ENCODE measurements around the genes KRTAP5-8 and LAMTOR1.

DNA sequence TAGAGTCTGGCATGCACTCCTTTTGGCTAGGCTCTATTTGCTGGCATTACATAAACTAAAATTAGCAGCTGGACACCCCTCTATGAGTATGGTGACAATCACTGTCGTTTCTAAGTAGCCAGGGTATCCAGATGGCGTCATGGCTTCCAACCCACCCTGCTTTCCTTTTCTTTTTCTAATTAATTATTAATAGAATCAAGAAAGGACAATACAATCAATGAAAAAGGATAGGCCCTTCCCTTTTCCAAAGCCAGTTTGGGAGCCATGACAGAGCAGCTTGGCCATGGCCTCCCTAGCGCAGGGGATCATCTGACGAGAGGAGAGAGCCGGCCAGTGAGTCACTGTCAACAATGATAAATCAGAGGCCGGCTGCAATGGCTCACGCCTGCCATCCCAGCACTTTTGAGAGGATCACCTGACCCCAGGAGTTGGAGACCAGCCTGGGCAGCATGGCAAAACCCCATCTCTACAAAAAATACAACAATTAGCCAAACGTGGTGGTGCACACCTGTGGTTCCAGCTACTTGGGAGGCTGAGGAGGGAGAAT is 27.6 kb upstream of the KRTAP5-7 start:
- RRBS: no CpG with 5 or more reads among the region's 8 CpGs

DNA sequence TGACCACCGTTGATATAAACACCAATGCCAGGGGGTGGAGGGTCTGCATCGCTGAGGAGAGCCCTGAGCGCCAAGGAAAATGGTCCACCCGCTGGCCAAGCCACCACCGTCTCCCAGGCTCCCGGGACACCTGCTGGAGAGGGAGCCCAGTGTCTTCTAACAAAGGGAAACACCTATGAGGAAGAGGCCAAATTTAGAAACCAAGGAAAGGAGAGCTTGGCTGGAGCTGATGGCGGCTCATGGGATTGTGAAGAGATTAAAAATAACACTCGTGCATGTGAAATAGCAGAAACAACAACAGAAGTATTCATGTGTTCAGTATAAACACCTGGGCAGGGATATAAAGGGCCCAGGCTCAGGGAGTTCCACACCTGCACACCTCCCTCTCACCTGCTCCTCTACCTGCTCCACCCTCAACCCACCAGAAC is at the start of gene KRTAP5-8:
Gene KRTAP5-8 (plus strand): TSS at position 399 of the 428 bp plus-strand sequence.
- RRBS: no CpG with 5 or more reads among the region's 8 CpGs

DNA sequence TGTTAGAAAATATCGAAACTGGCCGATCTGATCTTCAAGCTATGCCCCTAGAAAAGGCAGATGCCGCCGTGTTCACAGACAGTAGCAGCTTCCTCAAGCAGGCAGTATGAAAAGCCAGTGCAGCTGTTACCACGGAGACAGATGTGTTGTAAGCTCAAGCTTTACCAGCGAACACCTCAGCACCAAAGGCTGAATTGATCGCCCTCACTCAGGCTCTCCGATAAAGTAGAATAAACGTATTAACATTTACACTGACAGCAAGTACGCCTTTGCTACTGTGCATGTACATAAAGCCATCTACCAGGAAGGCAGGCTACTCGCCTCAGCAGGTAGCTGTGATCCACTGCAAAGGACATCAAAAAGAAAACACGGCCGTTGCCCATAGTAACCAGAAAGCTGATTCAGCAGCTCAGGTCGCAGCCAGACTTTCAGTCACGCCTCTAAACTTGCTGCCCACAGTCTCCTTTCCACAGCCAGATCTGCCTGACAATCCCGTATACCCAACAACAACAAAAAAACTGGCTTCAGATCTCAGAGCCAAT is 122.8 kb upstream of the DEFB108B start:
- RRBS: no CpG with 5 or more reads among the region's 16 CpGs

DNA sequence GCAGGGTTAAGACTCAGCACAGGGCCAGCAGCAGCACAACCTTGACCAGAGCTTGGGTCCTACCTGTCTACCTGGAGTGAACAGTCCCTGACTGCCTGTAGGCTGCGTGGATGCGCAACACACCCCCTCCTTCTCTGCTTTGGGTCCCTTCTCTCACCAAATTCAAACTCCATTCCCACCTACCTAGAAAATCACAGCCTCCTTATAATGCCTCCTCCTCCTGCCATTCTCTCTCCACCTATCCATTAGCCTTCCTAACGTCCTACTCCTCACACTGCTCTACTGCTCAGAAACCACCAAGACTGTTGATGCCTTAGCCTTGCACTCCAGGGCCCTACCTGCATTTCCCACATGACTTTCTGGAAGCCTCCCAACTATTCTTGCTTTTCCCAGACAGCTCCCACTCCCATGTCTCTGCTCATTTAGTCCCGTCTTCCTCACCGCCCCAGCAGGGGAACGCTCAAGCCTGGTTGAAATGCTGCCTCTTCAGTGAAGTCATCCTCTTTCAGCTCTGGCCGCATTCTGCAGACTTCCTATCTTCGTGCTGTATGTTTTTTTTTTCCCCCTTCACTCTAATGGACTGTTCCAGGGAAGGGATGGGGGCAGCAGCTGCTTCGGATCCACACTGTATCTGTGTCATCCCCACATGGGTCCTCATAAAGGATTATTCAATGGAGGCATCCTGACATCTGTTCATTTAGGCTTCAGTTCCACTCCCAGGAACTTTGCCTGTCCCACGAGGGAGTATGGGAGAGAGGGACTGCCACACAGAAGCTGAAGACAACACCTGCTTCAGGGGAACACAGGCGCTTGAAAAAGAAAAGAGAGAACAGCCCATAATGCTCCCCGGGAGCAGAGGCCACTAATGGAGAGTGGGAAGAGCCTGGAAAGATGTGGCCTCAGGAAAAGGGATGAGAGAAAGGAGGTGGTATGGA is 3.4 kb downstream of the IL18BP start:
- RRBS: no CpG with 5 or more reads among the region's 12 CpGs

DNA sequence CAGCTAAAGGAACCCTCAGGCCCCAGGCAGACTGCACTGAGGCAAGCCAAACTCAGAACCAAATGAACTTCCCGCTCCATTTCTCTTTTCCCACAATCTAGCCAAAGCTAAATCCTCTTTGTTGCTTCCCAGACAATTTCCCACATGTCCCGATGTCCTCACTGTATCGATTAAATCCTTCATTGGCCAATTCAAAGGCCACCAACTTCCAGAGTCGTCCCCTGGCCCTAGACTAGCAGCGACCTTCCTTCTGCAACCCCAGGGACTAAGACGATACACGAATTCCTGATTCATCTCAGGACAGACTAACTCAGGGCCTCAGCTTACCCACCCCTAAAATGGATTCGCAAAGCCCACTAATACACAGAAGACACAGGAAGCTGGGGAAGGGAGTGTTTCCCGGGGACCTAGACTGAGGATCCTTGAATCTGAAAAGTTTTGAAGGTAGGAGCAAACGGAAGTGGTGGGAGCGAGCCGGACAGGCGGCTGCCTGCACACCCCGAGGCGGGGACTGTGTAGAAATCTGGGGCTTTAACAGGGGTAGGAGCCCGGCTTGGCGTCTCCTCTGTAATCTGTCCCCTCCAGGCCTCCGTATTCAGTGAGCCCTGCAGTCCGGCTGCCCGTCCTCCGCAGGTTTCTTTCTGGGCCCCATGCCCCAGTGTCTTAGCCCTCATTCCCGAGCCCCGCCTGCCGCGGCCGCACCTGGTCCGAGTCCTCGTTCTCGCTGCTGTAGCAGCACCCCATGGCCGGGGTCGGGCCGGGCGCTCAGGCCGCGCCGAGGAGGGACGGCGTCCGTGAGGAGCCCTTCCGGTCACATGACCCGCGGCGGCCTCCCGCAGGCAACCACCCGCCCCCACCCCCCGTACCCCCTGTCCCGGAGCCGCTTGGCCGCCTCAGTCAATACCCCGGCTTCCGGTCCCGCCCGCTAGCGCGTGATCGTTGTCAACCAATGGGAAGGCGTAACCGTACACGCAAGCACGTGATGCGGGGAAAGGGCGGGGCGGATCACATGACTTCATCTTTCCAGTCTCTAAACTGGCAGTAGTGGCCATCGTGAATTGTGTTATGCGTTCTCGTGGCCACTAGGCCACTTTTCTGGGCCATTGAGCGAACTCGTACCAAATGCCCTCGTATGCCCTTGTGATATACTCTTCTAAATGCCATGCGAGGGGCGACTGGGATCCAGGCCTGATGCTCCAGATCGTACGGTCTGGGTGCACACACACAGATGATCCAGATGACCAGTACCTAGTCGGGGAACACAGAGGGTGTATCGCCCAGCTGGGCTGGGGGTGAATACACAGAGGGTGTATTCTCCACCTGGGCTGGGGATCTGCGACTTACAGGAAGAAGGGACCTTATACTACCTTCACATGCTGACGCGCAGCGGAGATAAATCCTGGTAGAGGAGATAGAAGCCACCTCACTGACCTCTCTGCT is at the start of gene LAMTOR1:
Gene LAMTOR1 (minus strand): TSS at position 817 of the 1,440 bp plus-strand sequence.
- RRBS: under 1% methylated on average over 24 of the region's 79 CpGs

- RRBS: no CpG with 5 or more reads among the region's 2 CpGs
These were observed 964 bp downstream of the ANAPC15 start for GRCh38 chr11:72111561-72111900.

GRCh38 chr11:72618199-72618894 is 55.9 kb downstream of the PDE2A start:
- RRBS: no CpG with 5 or more reads among the region's 12 CpGs

GRCh38 chr11:72635649-72636411 is 38.4 kb downstream of the PDE2A start:
- RRBS: no CpG with 5 or more reads among the region's 14 CpGs

DNA sequence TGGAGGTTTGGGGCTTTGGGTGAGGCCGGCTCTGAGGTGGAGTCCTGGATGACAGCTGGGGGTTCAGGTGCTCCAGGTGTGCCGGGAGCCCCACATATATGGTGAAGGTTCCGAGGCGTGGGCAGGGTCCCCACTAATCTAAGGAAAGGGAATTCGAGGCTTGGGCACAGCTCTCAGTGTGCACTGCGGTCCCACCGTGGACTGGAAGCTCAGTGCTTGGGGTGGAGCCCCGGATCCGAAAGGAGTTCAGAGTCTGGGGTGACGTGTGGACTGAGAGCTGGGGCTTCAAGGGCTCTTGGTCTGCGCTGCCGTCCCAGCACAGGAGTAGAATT is 32.4 kb downstream of the PDE2A start:
- RRBS: 100% methylated on average over 2 of the region's 12 CpGs

DNA sequence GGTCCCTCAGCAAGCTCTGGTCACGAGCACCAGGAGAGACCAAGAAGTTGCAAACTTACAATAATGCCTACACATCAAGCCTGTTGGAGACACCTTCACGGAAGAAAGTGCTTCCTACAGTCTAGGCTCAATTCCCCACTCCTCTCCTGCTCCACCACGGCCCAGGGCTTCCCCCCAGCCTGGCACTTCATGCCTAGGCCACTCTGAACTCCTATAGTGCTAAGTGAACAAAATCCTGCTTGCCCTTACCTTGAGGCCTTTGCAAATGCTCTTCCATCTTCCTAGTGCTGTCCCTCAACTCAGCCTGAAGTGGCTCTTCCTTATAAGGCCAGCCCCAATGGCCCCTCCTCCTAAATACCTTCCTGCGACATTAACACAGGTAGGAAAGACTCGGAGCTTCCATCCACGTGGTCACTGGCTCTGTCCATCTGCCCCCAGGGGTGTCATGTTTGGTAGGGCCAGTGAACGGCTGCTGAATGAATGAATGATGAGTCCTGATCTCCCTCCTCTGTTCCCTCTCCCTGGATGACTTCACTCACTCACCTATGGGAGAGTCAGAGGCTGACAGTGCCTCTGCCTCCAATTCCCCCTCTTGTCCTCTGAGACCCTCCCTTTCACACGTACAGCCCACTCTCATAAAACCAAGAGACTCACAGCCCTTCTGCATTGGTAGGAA is 4.2 kb downstream of the PDE2A start:
- RRBS: no CpG with 5 or more reads among the region's 8 CpGs

GRCh38 chr11:72675956-72677077 is 2.1 kb upstream of the PDE2A start:
- RRBS: 4% methylated on average over 5 of the region's 25 CpGs

- RRBS: no CpG with 5 or more reads among the region's 10 CpGs
These were observed 8.6 kb upstream of the PDE2A start for GRCh38 chr11:72682528-72683533.

- RRBS: no CpG with 5 or more reads among the region's 5 CpGs
These were observed 20.6 kb upstream of the PDE2A start for GRCh38 chr11:72694805-72695156.

GRCh38 chr11:72699327-72700158 is 25.3 kb upstream of the PDE2A start:
- RRBS: 100% methylated on average over 2 of the region's 10 CpGs

GRCh38 chr11:72707504-72707810 is 33.2 kb upstream of the PDE2A start:
- RRBS: no CpG with 5 or more reads among the region's 3 CpGs

GRCh38 chr11:72721519-72722004 is 30.6 kb downstream of the ARAP1 start:
- RRBS: no CpG with 5 or more reads among the region's 14 CpGs

DNA sequence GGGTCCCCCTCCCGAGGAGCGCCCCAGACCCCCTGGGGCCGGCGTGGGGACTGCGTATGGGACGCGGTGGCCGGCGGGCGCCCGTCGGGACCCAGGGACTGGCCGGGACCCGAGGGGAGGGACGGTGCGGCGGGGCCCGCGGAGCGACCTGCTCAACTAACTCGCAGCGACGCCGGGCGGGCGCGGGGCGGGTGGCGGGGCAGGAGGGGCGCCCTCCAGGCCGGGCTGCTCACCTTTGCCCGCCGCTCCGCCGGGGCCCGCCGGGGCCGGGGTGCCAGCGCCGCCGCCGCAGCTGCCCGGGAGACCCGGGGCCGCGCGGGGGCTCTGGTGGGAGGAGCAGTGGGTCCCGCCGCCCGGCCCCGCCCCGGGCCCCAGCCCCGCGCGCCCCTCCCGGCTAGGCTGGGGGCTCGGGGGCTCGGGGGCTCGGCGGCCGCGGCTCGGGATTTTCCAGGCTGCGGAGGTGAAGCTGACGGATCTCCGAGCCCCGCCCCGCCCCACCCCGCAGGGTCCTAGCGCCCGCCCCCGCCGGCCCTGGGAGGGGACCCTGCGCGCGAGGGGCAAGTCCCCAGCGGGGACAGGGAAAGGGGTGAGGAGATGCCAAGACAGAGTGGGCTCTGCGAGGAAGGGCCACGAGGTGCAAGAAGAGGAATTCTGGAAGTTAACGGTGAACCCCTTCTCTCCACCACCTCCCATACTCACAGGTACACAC is 12.3 kb downstream of the STARD10 start:
- RRBS: 2% methylated on average over 23 of the region's 80 CpGs

DNA sequence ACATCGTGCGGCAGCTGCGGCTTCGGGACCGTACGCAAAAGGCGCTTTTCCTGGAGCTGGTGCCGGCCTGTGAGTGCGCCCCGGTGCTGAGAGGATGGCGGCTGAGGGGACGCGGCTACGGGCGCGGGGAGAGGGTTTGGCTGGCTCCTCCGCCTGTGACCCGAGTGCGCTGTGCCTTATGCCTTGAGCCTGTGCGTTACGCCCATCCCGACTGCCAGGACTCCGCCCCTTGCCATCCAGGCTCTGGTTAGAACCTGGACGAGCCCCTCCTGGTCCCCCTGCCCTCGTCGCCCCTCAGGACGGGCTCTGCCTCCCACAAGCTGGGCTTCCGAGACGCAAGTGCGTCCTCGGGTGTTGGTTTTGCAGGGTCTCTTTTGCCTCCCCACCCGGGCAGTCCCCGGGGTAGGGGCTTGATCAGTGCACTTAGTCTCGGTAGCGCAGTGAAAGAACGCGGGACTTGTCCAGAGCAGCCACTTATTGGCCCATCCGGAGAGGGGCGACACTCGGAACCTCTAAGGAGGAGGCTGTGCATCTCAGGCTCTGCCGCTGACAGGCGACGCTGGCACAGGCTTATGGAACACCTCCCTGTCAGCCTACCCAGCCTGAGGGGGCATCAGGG is 393 bp downstream of the ATG16L2 start:
- RRBS: 1% methylated on average over 8 of the region's 43 CpGs

GRCh38 chr11:72820661-72821522 is 6.7 kb downstream of the ATG16L2 start:
- RRBS: no CpG with 5 or more reads among the region's 31 CpGs